Epidermal melanocyte (primary cell): Measurements from ENCODE around the gene DEGS2.

- RRBS: 3% methylated on average over 8 of the region's 45 CpGs
These were observed 92.9 kb upstream of the EVL start for GRCh38 chr14:99972164-99972911.

- RRBS: no CpG with 5 or more reads among the region's 1 CpG
These were observed 40.0 kb upstream of the EVL start for GRCh38 chr14:100025191-100025553.

DNA sequence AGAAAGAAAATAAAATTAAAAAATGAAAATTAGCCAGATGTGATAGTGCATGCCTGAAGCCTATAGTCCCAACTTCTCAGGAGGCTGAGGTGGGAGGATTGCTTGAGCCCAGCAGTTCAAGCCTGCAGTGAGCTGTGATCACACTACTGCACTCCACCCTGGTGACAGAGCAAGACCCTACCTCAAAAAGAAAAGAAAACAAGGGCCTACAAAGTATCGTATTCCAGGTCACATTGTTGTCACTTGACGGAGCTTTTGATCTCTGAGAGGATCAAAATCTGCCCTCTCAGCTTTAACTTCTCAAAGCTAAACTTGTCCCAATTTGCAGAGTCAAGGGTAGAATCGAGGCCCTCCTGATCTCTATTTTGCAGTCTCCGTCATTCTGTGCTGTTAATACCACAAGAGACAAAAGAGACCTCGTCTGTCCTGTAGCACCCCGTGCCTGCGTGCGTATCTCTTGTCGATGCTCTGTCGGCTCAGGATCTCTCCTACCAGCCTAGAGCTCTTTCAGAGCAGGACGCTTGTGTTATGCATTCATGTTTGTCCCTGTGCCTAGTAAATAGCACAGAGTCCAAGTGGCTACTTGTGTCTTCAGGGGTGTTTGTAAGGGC lies 5.0 kb downstream of the EVL start:
- RRBS: no CpG with 5 or more reads among the region's 11 CpGs

GRCh38 chr14:100097369-100097866 lies 32.2 kb downstream of the EVL start:
- RRBS: no CpG with 5 or more reads among the region's 11 CpGs

GRCh38 chr14:100105929-100106202 lies 40.6 kb downstream of the EVL start:
- RRBS: no CpG with 5 or more reads among the region's 8 CpGs

GRCh38 chr14:100131086-100131743 lies 28.2 kb downstream of the DEGS2 start:
- RRBS: no CpG with 5 or more reads among the region's 11 CpGs

DNA sequence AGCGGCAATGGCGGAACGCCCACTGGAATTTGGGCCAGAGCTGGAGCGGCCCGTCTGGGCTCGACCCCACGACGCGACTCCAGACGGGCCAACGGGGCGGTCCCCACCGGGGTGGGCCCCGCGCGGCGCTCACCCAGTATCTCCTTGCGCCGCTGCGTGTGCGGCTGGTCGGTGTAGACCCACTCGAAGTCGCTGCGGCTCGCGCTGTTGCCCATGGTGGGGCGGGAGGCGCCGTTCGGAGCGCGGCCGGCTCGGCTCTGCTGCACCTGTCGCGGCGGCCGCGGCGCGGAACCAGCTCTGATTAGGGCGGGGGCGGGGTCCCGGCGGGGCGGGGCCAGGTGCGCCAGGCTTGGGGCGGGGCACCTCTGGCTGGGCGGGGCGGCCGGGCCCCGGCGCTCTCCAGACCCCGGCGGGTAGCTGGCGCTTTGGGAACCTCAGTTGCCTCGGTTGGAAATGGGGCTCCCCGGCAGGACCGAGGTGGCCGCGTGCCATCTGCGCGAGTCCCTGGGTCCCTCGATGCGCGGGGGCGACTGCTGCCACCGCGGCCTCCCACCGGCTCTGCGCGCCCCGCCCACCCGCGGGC lies at the start of gene DEGS2:
Gene DEGS2, minus strand, starts transcription at position 273 of the 583 bp plus-strand sequence.
- RRBS: 3% methylated on average over 38 of the region's 76 CpGs

GRCh38 chr14:100207618-100208070 lies 31.3 kb upstream of the YY1 start:
- RRBS: no CpG with 5 or more reads among the region's 9 CpGs

DNA sequence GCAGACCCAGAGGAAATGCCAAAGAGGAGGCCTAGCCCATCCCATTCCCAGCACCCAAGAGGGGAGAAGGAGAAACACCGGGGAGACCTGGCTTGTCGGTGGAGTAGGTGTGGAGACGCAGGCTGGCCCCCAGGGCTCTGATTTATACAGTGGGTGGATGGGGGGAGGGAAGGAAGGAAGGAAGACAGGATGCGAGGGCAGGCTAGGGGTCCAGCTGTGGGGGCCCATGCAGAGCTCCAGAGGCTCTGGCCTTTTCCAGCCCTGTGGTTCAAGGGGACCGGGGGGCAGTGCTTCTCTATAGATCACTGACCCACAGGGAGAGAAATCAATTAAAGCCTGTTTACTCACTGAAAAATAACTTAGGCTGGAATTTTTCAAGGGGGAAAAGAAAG lies 16.2 kb upstream of the YY1 start:
- RRBS: 77% methylated on average over 2 of the region's 5 CpGs

- RRBS: 84% methylated on average over 5 of the region's 18 CpGs
These were observed 1.4 kb downstream of the SLC25A29 start for GRCh38 chr14:100304792-100305204.

- RRBS: no CpG with 5 or more reads among the region's 19 CpGs
These were observed 1.4 kb upstream of the SLC25A29 start for GRCh38 chr14:100307362-100308394.

DNA sequence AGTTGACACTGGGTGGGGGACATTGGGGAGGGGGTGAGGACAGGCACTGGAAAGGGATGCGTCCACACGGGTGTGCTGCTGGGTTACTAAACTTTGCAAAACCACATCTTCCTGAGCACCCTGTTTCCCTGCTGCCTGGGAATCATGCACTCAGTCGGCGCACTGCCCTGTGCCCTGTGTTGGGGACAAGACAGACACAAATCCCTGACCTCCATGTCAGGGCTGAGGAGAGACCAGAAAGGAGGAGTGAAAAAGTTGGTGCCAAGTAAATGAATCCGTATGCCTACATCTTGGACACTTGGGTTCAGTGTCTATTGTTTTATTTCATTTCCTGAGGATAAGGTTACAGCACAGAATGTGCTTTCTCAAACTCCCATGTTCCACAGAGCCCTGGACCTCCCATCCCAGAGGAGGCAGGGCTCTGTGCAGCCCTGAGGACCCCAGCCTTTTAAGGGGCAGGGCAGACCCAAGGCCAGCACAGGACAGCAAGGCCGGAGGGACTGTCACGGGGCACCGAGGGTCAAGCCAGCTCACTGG lies 3.0 kb upstream of the SLC25A29 start:
- RRBS: no CpG with 5 or more reads among the region's 8 CpGs

DNA sequence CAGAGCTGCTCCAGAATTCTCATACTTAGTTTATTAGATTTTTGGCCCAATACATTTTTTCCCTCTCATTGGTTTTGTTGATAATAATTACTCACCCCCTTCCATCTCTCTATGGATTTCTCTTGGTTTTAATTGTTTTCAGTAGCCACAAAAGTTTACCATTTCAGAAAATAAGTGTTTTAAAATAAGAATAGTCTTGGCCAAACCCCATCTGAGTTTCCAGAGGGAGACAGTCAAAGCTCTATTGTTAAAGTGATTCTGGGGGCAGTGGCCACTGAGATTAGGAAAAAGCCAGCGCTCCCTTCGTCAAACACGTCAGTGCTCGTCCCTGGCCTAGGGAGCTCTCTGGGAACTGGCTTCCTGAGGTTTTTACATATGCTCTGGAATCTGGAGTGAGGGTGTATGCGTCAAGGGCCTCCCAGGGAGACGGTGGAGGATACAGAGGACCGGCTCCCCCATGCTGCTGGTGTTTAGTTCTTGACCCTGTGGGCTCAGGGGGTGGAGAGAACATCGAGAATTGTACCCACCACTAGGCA lies 33.7 kb downstream of the WDR25 start:
- RRBS: no CpG with 5 or more reads among the region's 8 CpGs

- RRBS: no CpG with 5 or more reads among the region's 4 CpGs
These were observed 64.6 kb downstream of the WDR25 start for GRCh38 chr14:100440853-100441318.

DNA sequence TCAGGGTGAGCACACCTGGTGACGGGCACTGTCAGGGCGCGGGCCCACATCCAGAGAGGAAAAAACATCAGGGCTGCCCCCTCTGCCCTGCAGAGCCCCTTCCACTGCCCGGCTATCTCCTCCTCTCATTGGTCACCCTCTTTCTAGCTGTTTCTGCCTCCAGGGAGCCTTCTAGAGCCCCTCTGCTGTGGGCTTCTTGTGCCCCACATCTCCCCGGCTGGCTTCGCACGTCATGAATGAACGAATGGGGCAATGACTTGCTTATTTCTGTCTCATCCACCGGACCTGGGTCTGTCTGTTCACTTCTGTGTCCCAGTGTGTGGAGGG lies 52.9 kb upstream of the BEGAIN start:
- RRBS: 94% methylated on average over 5 of the region's 9 CpGs

GRCh38 chr14:100669283-100670021 lies 57.2 kb upstream of the DLK1 start:
- RRBS: no CpG with 5 or more reads among the region's 20 CpGs

DNA sequence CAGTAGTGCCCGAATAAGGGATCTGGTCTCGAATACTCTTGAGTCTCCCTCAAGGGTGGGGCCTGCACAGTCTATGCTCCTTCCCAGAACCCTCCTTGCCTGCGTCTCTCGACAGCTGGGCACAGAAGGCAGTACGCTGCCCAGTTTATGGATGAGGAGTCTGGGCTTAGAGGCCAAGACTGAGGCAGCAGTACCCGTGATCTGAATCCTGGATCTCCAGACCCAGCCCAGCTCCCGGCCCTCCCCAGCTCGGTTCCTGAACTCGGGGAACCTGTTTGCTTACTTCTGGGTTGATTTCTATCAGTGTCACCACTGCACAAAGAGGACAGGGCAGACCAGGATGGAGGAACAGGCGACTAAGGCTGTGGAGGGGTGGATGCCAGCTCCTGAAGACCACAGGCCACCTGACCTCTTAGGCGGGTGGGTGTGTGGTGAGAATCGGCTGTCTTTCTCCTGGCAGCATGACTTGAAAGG lies 22.9 kb upstream of the DLK1 start:
- RRBS: no CpG with 5 or more reads among the region's 12 CpGs

DNA sequence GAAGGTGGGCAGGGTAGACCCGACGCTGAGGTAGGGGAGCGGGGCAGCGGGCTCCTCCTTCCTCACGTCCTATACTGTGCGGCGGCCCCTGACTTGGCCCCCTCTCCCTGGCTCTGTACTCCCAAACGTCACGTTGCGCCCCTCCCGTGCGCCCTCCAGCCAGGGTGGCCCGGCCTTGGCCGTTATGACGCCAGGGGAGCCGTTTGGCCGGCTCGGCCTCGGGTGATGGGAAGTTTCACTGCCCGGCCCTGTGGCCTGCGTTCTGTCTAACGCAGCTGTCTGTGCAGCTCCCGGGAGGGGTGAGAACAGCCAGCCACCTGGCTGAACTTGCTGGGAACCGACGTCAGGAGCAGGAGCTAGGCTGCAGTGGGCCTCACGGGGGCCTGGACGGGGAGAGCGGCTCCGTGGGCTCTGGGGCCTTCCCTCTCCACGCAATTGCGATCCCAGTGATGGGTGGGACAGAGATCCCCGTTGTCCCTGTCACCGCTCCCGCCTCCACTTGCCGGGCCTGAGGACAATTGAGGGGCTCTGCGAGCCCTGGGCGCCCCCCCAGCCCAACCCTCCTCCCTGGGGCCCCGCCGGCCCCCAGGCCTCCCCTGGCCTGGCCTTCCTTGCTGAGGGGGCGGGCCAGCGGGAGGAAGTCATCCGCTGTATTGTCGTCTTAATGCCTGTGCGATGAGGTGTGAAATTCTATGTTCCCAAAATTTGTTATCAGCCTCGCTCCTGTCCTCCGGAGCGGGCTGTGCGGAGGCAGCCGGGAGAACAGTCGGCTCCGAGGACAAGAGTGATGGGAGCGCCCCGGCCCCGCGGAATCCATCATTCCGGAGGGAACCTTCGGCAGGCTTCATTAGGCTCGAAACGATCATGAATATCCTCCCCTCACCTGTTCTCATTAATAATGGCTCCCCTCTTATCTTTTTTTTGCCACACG lies 17.6 kb upstream of the DLK1 start:
- RRBS: 11% methylated on average over 20 of the region's 60 CpGs

DNA sequence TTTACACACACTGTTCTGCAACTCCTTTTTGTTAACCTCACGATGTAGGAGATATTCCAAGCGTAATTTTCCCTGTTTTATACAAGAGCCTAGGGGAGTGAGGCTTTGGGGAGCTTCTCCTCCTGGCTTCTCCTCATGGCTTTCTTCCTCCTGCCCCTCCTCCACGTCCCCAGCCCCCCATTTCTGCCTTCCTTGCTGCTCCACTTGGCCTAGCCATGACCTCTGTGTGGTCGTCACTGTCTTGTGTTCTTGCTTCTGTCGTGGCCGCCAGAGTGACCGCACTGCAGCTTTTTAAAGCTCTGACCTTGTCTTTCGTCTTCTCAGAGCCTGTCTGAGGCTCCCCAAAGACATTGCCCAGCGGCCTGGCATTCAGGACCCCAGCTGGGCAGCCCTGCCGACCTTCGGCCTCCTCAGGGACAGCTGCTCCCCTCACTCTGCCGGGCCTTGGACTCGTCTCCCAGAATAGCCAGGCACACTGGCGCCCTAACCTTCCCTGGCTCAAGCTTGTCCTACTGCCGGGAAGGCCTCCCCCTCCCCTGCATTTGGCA lies 15.9 kb upstream of the DLK1 start:
- RRBS: 63% methylated on average over 3 of the region's 15 CpGs

DNA sequence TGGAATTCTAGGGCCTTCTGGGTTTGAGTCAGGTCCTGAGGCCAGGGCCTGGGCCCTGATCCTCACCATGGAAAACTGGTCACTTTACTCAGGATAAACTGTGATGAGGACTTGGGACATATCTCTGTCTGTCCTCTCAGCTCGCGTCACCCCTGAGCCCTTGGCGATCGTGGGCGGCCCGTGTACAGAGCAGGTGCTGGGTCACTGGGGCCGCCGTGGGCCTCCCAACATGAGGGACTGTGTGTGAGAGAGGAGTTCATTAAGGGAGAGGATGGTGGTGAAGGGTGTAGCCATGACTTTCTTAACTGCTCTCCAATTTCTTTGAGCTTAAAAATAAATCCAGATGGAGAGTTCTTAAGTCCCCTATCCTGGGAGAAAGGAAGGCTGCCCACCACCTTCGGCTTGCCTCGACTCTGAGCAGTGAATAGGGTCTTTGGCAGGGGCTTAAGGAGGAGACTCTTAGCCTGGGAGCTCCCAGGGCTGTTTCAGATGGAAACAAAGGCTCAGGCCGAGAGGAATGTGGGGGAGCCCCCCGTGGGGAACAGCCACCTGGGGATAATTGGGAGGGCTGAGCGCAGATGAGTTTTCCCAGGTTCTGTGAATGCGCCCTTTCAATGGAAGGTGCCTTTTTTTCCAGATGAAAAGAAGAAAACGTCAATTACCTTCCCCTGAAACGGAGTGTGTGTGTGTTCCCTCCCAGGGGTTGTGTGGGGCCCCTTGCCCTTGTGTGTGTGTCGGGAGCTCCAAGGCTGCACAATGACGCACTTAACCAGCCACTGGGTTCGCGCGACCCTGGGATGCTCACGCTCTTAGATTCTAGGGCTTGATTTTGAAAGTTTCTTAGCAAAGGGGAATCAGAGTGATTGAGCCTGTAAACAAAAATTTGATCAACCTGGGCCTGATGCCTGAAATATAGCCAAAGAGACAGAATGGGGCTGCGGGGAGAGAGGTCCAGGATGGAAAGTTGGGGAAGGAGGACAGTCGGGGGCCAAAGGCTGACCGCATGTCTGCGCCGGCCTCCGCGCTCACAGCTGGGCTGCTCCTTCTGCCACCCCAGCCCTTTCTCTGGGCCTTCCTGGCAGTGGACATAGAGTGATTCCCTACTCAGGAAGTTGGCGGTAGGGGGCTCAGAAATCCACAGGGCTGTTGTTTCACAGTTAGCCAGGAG lies 63.3 kb downstream of the RTL1 start:
- RRBS: no CpG with 5 or more reads among the region's 30 CpGs